NT2/D1 (cell line): ENCODE measurements around a stretch of chr1.

GRCh38 chr1:207863611-207864383 lies 47.1 kb downstream of the CD34 start:
- RRBS, 2 experiments = no CpG with 5 or more reads among the region's 8 CpGs

- RRBS, 2 experiments = no CpG with 5 or more reads among the region's 8 CpGs
Observed at GRCh38 chr1:207872762-207873621, 37.9 kb downstream of the CD34 start.

DNA sequence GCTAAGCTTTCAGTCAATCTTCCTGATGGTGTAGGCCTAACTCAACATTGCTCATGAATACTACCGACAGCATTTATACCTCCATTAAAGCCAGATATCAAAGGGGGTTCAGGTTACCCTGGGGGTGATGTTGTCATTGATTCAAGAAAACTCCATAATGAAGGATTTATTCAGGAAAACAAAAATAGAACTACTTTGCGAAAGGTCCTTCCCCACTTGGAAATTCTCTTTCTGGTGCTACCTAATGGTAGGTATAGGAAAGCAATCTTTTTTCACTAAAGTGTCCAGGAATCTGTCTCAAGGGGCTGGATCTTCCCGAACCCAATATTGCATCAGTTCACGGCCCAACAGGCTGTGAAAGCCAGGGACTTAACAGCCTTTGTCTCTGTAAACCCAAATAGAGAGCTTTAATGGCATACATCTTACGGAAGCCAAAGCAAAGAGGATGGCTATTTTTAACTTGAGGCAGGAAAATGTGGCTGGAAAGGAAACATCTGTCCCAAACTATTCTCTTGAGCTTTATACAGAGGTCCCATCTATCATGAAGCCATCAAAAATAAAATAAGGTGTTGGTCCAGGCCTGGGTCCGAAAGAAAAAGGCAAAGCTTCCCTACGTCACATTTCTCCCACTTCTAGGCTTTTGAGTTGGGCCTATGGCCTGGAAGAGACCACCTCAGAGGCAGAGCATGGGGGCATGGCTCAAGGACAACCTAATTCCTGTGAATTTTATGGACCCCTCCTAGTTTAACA lies 7.6 kb upstream of the CD34 start:
- RRBS, 2 experiments = no CpG with 5 or more reads among the region's 7 CpGs

DNA sequence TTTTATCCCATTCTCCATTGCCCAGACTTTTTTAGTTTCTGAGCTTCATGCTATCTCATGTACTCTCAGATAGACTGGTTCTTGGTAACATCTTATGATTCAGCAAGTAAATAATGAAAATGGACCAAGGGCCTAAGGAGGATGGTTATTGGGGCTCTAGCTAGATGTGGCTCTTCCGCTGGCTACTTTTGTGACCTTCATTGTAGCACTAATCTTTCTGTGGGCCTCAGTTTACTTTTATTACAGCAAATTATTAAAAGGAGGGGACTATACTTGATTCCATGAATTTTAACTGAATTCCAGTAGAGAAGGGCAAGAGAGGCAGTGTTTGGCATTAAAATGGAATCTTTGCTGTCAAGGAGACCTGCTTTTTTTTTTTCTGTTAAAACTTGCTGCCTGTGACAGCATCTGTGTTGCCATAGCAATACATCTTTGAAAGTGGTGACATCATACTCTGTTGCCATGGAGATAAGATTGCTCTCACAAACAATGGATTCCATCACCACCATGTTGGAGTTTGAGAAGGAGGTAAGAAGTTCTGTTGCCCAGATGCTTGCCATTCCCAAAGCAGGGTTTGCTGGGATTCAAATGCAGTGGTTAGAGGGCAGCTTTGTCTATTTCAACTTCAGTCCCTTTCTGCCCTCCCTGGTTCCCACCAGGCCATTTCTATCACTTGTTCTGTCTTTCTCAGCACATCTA lies 150.0 kb downstream of the PLXNA2 start:
- RRBS, 2 experiments = no CpG with 5 or more reads among the region's 1 CpG

GRCh38 chr1:208988728-208989173 lies 594.8 kb upstream of the CAMK1G start:
- RRBS, 2 experiments = no CpG with 5 or more reads among the region's 3 CpGs

GRCh38 chr1:209371908-209372285 lies 211.6 kb upstream of the CAMK1G start:
- RRBS, 2 experiments = no CpG with 5 or more reads among the region's 3 CpGs

GRCh38 chr1:209567454-209568047 lies 16.0 kb upstream of the CAMK1G start:
- RRBS, 2 experiments = no CpG with 5 or more reads among the region's 6 CpGs

DNA sequence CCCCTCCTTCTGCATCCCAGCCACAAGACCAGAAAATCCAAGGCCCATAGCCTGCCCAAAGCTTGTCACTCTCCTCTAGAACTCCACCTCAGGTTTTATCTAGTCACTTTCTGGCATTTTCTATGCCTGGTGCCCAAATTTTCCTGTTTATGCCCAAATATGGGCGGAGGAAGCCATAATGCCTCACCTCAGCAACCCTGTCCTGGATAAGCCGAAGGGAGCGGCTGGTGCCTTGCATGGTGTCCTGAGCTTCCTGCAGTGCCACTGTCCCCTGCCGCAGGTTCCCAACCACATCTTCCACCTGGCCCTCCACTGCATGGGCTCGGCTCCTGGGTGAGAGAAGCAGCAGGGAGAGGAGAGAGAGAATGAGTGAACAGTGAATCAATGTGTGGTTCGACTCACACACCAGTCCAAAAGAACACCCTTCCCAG lies 34.2 kb downstream of the CAMK1G start:
- RRBS, 2 experiments = no CpG with 5 or more reads among the region's 6 CpGs

DNA sequence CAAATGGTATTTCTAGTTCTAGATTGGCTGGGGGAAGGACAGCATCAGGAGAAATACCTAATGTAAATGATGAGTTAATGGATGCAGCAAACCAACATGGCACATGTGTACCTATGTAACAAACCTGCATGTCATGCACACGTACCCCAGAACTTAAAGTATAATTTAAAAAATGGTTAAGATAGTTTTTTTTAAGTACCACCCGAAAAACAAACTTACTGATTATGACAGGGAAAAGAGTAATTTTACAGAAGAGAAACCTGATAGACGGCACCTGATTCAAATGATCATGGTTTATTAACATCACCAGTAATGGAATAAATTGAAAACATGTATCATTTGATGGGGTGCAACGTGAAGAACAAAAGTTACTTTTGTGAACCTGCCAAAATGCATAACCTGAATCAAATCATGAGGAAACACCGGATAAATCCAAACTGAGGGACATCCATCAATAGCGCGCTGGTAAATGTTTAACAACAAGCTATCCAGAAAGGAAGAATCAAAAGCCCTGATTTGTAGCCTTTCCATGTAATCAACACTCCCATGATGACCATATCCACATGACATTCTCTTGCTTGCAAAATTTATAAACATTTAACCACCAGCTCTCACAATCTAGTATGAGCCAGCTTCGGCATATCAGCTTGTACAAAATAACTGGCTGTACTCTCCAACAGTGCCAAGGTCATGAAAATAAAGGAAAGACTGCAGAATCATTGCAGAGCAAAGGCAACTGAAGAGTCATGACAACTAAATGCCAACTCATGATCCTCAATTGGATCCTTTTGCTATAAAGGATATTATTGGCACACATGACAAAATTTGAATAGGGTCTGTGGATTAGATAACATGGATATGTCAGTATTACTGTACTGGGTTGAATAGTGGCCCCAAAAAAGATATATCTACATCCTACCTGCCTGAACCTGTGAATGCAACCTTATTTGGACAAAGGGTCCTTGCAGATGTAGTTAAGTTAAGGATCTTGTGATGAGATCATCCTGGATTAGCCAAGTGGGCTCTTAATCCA lies 15.6 kb downstream of the HSD11B1 start:
- RRBS, 2 experiments = no CpG with 5 or more reads among the region's 8 CpGs

DNA sequence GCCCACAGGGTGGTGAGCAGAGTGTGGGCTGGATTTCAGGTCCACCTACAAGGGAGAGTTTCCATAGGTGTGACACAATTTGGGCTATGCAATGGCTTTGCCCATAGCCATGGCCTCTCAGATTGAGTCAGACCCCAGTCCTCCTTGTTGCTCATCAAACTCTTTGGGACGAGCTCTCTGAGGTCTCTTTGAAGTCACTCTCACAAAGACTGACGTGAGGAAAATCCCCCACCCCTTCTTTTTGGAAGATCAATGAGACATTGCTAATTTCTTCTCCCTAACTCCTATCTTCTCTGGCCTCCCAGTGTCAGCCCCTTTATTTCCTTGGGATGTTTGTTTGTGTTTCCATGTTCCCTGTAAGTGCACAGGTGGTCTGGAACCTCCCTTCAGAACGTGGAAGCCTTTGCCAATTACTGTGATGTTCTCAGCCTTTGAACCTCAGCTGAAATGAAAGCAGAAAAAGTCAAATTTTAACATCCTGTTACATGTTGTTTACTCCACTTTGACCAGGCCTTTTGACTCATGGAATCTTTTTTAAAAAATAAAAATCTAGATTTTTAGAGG lies 19.5 kb downstream of the HSD11B1 start:
- RRBS, 2 experiments = no CpG with 5 or more reads among the region's 3 CpGs

DNA sequence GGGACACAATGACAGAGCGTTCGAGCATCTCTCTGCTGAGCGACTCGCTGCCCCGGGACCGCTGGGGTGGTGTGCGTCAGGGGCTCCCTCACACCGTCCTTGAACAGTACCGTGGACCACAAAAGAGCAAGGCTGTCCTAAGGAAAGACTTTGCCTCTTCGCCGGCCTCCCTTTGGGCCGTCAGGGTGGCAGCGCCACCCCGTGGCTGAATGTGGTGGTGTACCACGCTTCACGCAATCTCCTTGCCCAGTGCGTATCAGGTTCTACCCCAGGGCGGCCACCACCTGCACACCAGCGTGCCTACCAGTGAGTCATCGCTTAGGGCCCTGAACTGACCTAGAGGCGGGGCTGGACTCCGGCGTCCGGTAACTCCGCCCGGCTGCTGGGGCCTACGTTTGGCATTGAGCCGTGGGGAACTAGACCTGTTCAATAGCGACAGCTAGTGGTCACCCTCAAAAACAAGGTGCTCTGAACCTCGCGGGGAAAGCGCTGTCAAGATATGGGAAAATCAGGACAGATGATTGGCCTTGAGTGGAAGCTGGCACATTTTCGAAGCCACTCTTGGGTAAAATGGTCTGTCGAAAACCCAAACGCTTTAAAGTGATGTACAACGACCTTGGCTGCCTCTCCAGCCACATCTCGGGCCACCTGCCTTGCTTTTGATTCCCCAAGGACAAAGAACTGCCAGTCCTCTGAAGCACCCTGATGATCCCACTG lies 8.1 kb upstream of the TRAF3IP3 start:
- RRBS, 2 experiments = 37 to 47% methylated on average over 3 to 5 of the region's 37 CpGs

DNA sequence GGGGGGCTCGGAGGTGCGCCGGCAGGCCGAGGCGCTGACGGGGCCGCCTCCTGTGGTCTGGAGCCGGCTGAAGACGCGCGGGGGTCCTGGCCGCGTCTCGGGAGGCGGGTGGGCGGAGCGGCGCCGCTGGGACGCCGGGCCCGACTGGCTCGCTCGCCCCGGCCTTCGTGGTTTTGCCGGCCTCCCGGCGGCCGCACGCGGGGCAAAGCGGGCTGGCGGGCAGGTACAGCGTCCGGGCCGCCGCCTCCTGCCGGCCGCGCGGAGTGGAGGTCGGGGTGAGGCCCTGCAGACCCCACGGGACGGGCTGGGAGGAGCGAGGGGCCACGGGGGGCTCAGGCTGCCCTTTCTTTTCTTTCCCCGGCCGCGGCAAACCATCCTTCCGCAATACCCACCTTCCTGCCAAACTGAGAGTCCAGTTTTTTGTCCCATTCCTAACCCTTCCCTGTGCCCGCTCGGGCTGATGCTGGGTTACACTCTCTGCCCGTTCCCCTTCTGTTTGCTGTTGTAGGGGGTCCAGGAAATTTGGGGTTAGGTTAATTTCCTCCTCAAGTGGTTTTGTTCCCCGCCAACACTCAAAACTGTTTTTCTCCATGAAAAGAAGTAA lies 413 bp downstream of the SYT14 start:
- RRBS, 2 experiments = under 1 to 1% methylated on average over 30 to 37 of the region's 55 CpGs

DNA sequence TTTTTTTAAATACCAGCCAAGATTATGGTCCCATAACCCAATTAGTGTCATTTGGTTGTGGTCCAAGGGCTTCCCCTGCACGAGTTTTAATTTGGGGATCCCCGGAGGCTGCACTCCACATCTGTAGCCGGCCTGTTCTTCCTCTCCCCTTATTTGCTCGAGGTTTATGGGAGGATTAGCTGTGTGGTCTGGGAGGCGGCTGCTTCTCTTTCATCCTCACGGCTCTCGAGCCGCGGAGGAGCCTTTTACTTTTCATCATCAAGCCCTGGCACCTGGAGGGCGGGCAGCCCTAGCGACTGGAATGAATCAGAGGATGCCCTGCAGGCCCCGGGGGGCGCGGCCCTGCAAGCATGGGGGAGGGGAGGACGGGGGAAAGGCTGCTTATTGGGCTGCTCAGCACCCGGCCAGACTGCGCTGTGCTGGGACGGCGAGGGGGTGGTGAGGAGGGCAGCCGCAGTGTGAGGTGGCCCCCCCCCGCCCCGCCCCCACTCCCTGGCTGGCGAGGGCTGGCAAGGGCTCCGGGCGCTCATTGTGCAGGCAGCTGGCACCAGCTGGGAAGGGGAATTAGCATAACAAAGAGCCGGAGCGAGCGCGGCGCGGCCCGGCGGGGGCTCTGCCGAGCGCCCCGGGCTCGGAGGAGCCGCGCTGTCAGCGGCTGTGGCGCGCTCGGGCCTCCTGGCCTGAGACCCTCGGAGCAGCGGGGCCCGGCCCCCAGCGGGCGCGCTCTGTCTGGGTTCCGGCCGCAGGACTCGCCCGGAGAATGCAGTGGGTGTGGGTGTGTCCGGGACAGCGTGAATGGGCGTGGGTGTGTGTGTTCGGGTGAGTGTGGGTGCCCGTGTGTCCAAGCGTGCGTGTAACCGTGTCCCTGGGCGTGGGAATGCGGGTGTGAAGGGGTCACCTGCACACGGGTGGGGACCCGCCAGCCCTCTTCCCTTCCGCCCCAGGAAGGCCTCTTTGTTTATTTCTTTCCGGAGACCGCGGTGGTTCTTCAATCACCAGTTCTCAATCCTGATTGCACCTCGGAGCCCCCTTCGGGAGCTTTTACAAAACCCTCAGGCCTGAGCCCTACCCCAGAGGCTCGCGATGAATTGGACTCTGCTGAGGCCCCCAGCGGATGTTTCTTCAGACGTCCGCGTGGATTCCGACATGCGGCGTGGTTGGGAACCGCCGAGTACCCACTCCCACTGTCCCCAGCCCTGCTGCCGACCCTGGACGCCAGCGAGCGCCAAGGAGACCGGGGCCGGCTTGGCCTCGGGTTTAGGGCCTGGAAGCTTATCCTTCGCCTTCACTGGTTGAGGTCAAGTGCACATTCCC lies 18.9 kb downstream of the SERTAD4 start:
- RRBS, 2 experiments = 1 to 2% methylated on average over 15 to 18 of the region's 90 CpGs

GRCh38 chr1:210252559-210253239 lies 20.1 kb downstream of the SERTAD4 start:
- RRBS, 2 experiments = 1 to 3% methylated on average over 7 of the region's 34 CpGs

DNA sequence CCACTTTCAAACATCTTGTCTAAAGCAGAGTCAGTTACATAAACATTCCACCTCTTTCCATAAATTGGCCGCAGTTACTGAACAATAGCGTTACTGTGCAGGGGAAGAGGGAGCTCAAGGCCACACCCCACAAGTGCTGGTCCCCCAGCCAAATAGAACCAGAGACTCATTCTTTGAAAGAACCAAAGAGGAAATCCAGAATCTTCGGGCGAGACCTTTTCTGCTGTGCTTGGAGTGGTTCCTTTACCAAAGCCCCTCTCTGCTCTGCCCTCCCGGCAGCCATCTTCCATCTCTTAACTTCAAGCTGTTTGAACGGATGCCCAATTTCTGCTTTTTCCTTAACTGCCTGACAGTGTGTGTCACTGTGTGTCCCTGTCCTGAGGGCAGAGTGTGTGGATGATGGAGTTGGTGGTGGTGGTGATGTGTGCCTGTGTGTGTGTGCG lies 30.1 kb downstream of the SERTAD4 start:
- RRBS, 2 experiments = no CpG with 5 or more reads among the region's 7 CpGs

GRCh38 chr1:210342935-210343985 lies 14.6 kb downstream of the HHAT start:
- RRBS, 2 experiments = no CpG with 5 or more reads among the region's 16 CpGs

GRCh38 chr1:211228912-211229345 lies 30.2 kb upstream of the RCOR3 start:
- RRBS, 2 experiments = no CpG with 5 or more reads among the region's 9 CpGs

- RRBS, 2 experiments = no CpG with 5 or more reads among the region's 2 CpGs
Observed at GRCh38 chr1:211335572-211336194, 9.1 kb downstream of the TRAF5 start.

GRCh38 chr1:211416691-211417491 lies 75.1 kb downstream of the RD3 start:
- RRBS, 2 experiments = no CpG with 5 or more reads among the region's 38 CpGs

DNA sequence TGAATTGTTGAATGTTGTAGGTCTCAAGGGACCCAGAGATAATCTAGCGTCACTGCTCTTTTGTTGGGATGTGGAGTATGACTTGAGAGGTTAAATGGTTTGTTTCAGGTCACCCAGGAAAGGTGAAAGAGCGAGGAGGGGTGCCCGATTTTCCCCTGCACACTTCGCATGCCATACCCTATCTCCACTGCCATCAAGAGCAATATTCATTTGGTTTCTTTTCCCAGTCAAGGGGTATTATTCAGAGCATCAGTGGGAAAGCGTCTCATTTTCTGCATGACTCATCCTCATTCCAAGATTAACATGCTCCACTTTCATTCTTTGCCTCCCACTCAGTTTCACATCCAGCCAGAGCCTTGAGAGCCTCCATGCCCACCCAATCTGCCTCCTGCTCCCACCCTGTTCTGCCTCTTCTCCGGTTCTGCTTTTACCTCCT lies 13.2 kb upstream of the SLC30A1 start:
- RRBS, 2 experiments = no CpG with 5 or more reads among the region's 6 CpGs